Measurements from ENCODE around the genes FEZ2, VIT, SULT6B1 and CDC42EP3.

DNA sequence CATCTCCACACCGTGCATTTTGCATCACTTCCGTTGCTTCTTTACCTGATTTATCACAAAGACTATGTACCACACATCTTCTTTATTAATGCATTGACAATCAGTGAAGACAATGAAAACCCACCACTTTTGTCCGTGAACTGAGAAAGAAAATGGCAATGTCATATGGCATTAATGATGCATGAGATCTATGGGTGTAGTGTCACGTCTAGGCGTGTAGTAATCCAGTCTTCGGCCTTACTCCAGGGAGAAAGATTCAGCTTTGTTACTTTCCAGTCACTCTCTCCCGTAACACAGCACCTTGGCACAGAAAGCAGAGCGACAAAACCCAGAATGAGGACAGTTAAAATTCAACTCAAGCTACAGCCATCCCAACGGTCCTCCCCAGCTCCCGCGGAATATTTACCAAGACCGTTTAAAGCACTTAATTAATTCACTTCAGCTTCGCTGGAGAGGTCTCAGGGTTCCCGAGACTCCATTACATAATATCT is 851 bp upstream of the CRIM1 start:
- PRO-cap, result no peak
CAGE:
- cytosol, long polyA plus RNA, result no peak
- long polyA plus RNA, result no peak
- nucleus, long polyA plus RNA, result no peak

GRCh38 chr2:36356663-36356752 is 930 bp downstream of the CRIM1 start:
- PRO-cap, result no peak
CAGE:
- cytosol, long polyA plus RNA, result no peak
- long polyA plus RNA, result no peak
- nucleus, long polyA plus RNA, result no peak

DNA sequence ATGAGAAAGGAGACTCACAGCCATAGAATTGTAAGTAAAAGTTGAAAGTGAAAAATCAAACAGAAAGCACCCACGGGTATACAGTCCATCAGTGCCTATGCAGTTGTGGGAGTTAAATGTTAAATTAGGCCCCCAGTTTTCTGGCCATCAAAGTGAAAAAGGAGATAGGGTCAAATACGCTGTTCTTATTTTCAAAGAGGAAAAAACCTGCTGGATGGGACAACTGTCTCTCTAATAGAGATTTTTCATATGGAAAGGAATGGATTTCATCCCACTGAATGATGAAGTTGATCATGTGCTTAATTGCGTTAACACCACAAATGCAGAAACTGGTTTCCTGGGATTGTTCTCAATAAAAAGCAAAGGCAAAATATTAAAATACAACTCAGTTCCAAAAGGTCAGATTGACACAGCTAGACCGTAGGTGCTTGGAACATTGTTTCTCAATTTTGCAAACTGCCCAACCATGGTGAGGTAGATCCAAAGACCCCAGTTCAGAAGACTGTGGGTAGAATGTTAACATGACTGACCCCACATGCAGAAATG is 112.1 kb downstream of the CRIM1 start:
- PRO-cap, result no peak
CAGE:
- cytosol, long polyA plus RNA, result no peak
- long polyA plus RNA, result no peak
- nucleus, long polyA plus RNA, result no peak

DNA sequence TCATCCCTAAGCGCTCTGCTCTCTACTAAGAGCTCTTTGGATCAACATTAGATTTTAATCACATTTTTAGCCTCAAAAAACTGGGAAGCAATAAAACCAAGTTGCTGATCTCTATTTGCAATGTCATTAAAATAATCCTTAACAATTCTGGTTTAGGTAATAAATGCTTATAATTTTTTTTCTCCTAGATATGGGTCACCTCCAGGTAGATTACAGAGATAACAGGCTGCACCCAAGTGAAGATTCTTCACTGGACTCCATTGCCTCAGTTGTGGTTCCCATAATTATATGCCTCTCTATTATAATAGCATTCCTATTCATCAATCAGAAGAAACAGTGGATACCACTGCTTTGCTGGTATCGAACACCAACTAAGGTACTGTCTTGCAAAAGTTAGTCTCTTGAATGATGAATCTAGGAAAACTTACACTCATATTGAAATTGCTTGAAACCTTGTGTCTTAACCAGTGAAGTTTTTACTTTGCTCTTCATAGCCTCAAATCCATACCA is 51.1 kb downstream of the FEZ2 start:
- PRO-cap, result no peak
CAGE:
- cytosol, long polyA plus RNA, result no peak
- long polyA plus RNA, result no peak
- nucleus, long polyA plus RNA, result no peak

DNA sequence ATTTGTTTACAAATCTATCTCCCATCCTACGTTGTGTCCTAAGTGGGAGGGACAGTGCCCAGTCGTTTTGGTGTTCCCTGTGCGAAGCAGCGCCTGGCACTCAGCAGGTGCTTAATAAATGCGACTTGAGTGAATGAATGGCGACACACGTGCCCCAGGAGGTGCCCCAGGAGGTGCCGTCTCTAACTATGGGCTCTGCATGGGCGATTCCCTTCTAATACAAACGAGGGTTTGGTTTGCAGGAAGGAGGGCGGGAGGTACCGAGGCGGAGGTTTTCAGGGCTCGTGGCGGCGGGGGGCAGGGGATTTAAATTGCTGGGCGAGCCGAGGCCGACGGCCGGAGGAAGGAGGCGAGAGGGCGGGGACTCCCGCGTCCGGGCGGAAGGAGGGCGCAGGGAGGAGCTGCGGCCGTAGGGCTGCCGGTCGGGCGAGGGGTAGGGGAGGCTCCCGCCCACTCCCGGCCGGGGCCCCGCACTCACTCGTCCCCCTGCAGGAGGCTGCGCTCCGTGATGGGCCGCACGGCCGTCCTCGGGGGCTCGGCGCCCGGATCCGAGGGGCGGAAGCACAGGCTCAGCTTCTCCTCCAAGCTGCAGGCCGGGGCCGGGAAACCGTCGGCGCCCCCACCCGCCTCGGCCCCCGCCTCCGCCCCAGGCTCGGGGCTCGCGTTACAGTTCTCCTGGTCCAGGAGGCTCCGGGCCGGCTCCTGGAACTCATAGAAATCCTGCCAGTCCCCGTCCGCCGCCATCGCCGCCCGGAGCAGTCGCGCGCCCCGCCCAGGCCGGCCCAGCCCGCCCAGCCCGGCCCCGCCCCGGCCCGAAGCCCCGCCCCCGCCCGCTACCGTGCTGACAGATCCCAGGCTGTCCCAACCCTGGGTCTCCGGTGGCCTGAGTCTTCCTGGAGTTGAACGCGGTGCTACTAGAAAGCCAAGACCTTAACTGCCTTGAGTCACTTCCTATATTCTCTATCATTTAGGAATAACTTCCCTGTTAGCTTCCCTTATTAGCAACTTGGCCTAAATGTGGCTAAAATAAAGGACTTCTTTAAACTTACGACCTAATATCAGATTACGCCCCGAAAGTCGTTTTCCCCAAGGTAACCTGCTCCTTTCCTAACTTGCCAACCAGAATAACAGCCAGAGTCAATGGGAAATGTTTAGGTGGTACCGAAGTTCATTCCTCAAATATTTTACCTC is at the start of gene FEZ2:
TSS of gene FEZ2 (minus strand) at position 770 of the 1,191 bp plus-strand sequence.
- PRO-cap, result bidirectional peak, plus-strand start at position 859 of the sequence, minus-strand start at position 760 of the sequence
CAGE:
- cytosol, long polyA plus RNA, result start-site peak on the minus strand centred at position 515 of the sequence, 72 bp wide, 36 and 96 reads in 2 replicates; start-site peak on the minus strand centred at position 619 of the sequence, 21 bp wide, 25 and 43 reads in 2 replicates
- long polyA plus RNA, result start-site peak on the minus strand centred at position 514 of the sequence, 62 bp wide, 95 and 63 reads in 2 replicates
- nucleus, long polyA plus RNA, result no peak

DNA sequence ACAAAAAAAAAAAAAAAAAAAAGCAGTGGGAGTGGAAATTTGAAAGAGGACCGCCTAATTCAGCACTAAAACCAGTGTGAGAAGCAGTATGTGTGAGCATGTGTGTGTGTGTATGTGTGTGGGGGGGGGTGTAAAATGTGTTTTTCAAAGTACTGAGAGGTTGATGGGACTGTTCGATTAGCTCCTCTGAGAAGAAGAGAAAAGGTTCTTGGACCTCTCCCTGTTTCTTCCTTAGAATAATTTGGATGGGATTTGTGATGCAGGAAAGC is at the start of gene VIT:
TSS of gene VIT (plus strand) at position 74 of the 269 bp plus-strand sequence.
- PRO-cap, result no peak
CAGE:
- cytosol, long polyA plus RNA, result no peak
- long polyA plus RNA, result no peak
- nucleus, long polyA plus RNA, result no peak

GRCh38 chr2:36762936-36763448 is 66.5 kb downstream of the VIT start:
- PRO-cap, result no peak
CAGE:
- cytosol, long polyA plus RNA, result no peak
- long polyA plus RNA, result no peak
- nucleus, long polyA plus RNA, result no peak

DNA sequence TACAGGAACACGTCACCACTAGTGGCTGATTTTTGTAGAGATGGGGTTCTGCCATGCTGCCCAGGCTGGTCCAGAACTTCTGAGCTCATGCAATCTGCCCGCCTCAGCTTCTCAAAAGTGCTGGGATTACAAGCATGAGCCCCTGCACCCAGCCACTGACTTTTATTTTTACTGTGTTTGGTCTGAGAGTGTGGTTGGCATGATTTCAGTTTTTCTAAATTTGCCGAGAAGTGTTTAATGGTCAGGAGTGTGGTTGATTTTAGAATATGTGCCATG is 100.2 kb downstream of the STRN start:
- PRO-cap, result no peak
CAGE:
- cytosol, long polyA plus RNA, result no peak
- long polyA plus RNA, result no peak
- nucleus, long polyA plus RNA, result no peak

GRCh38 chr2:36921204-36922018 is 44.9 kb downstream of the STRN start:
- PRO-cap, result no peak
CAGE:
- cytosol, long polyA plus RNA, result no peak
- long polyA plus RNA, result no peak
- nucleus, long polyA plus RNA, result no peak

- PRO-cap, result no peak
CAGE:
- cytosol, long polyA plus RNA, result no peak
- long polyA plus RNA, result no peak
- nucleus, long polyA plus RNA, result no peak
Observed at GRCh38 chr2:37071996-37072410, 12.2 kb downstream of the HEATR5B start.

DNA sequence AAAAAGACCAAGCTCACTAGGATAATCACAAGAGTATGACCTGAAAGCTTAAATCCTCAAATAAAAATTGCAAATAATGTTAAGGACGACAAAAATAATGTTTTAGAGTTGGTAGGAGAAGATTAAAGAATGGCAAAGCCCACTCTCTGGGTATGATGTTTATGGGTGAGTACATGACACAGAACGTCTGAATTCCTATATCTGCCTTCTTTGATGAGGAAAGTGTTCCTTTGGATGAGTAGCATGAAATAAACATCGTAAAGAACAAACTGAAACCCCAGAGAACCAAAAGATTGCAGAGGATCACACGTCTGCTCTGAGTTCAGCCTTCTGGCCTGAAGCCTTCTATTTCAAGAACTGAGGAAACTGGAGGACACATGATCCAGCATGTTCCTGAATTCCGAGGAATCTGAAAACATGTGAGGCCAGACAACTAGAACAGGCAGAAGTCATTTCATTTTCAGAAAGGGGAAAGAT is 8.6 kb downstream of the SULT6B1 start:
- PRO-cap, result no peak
CAGE:
- cytosol, long polyA plus RNA, result no peak
- long polyA plus RNA, result no peak
- nucleus, long polyA plus RNA, result no peak

DNA sequence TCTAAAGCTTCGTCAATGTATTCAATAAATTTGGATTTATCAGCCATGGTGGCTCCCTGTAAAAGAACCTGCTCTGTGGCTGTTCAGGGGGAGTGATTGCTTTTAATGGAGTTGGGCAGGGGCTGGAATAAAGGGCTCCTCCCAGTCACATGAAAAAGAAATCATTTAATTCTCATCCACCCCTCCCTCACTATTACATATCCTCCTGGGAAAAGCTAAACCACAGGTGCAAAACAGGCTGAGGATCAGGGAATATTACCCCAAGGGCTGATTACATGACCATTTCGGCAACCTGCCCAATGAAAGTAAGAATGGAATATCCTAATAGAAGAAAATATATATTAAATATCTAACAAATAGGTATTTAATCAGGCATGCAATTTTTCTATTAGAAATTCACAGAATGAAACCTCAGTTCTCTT is at the start of gene SULT6B1:
TSS of gene SULT6B1 (minus strand) at position 77 of the 422 bp plus-strand sequence.
- PRO-cap, result no peak
CAGE:
- cytosol, long polyA plus RNA, result no peak
- long polyA plus RNA, result no peak
- nucleus, long polyA plus RNA, result no peak

- PRO-cap, result no peak
CAGE:
- cytosol, long polyA plus RNA, result no peak
- long polyA plus RNA, result no peak
- nucleus, long polyA plus RNA, result no peak
Observed at GRCh38 chr2:37230444-37231025, 861 bp downstream of the CEBPZ start.

- PRO-cap, result no peak
CAGE:
- cytosol, long polyA plus RNA, result no peak
- long polyA plus RNA, result no peak
- nucleus, long polyA plus RNA, result no peak
Observed at GRCh38 chr2:37466455-37467210, 122.2 kb downstream of the QPCT start.

- PRO-cap, result no peak
CAGE:
- cytosol, long polyA plus RNA, result no peak
- long polyA plus RNA, result no peak
- nucleus, long polyA plus RNA, result no peak
Observed at GRCh38 chr2:37599508-37600004, 71.9 kb downstream of the CDC42EP3 start.

GRCh38 chr2:37653705-37654474 is 17.6 kb downstream of the CDC42EP3 start:
- PRO-cap, result no peak
CAGE:
- cytosol, long polyA plus RNA, result no peak
- long polyA plus RNA, result no peak
- nucleus, long polyA plus RNA, result no peak

GRCh38 chr2:37671291-37671879 is at the start of gene CDC42EP3:
Gene CDC42EP3, minus strand, starts transcription at chr2:37671642.
- PRO-cap, result bidirectional peak, plus-strand start at chr2:37671723, minus-strand start at chr2:37671643
CAGE:
- cytosol, long polyA plus RNA, result start-site peak on the minus strand at chr2:37671641-37671646, 149 and 115 reads in 2 replicates
- long polyA plus RNA, result no peak
- nucleus, long polyA plus RNA, result no peak

GRCh38 chr2:37855173-37856078 is 69.7 kb upstream of the RMDN2 start:
- PRO-cap, result no peak
CAGE:
- cytosol, long polyA plus RNA, result no peak
- long polyA plus RNA, result no peak
- nucleus, long polyA plus RNA, result no peak

- PRO-cap, result no peak
CAGE:
- cytosol, long polyA plus RNA, result no peak
- long polyA plus RNA, result no peak
- nucleus, long polyA plus RNA, result no peak
Observed at GRCh38 chr2:37973520-37974140, 48.5 kb downstream of the RMDN2 start.

GRCh38 chr2:37982415-37982824 is 57.3 kb downstream of the RMDN2 start:
- PRO-cap, result no peak
CAGE:
- cytosol, long polyA plus RNA, result no peak
- long polyA plus RNA, result no peak
- nucleus, long polyA plus RNA, result no peak

Data from A549 (cell line).